Endometrial microvascular endothelial cells (primary cell): ENCODE results near the gene ASAH2.

- RAMPAGE, long total RNA = no peak
These were observed 42.9 kb downstream of the ERCC6 start for GRCh38 chr10:49496073-49496382.

GRCh38 chr10:49703118-49703359 lies 23.6 kb downstream of the C10orf53 start:
- RAMPAGE, long total RNA = no peak

DNA sequence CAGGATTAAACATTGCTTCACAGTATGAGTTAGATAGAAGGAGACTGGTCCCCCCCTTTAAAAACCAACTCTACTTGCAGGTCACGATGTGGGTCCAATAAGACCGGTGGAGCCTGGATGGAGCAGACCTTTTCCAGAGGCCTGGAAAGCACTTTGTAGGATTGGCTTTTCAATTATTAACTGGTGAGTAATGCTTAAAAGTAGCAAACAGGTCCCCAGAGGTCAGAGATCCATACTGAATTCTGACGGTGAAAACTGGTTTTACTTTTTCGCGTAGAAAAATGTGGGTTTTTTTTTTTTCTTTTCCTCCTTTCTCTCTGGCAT lies 74.9 kb upstream of the OGDHL start:
- RAMPAGE, long total RNA = no peak

- RAMPAGE, long total RNA = no peak
These were observed 526 bp downstream of the PARG start for GRCh38 chr10:49941295-49941707.

- RAMPAGE, long total RNA = no peak
These were observed at the start of gene ASAH2 for GRCh38 chr10:50251230-50251868. Gene ASAH2 (minus strand): TSS chr10:50251516.

GRCh38 chr10:50415625-50416412 lies 164.5 kb upstream of the ASAH2 start:
- RAMPAGE, long total RNA = no peak

GRCh38 chr10:50420229-50420617 lies 168.9 kb upstream of the ASAH2 start:
- RAMPAGE, long total RNA = no peak

DNA sequence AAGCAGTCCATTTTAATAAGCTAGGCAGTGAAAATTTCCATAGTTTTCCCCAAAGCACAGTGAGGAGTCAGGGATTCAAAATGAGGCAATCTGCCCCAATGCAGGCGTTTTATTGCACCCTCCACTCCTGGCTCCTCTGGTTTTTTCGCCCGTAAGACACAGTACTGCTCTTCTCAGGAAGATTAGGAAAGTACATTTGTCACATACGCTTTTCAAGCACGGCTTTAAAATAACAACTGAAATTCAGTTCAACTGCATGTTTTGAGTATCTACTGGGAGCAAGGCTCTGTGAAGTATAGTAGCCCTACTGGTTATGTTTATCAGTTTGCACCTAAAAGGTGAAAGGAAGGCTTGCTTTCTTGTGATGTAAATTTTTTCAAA lies 1.9 kb upstream of the SGMS1 start:
- RAMPAGE, long total RNA = no peak

DNA sequence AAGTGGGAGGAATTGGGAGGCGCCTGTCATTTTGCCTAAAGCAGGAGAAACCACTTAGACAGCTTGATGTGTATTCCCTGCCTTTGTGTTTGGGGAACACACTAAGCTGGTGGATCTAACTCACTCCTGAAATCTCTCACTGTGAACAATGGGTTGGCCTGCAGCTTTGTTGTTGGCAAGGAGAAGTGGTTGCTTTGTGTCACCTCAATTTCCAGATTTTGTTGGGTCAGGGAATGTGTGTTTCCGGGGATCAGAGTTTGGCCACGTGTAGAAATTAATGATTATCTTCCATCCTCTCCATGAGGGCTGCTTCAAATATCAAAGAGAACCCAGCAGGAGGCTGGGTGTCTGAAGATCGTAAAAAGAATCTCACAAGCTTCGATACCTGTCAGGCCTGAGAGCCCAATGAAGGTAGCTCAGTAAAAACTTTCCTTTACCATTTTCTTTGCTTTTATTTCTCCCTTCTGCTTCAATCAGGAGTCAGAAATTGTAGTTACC lies 27.8 kb downstream of the A1CF start:
- RAMPAGE, long total RNA = no peak

DNA sequence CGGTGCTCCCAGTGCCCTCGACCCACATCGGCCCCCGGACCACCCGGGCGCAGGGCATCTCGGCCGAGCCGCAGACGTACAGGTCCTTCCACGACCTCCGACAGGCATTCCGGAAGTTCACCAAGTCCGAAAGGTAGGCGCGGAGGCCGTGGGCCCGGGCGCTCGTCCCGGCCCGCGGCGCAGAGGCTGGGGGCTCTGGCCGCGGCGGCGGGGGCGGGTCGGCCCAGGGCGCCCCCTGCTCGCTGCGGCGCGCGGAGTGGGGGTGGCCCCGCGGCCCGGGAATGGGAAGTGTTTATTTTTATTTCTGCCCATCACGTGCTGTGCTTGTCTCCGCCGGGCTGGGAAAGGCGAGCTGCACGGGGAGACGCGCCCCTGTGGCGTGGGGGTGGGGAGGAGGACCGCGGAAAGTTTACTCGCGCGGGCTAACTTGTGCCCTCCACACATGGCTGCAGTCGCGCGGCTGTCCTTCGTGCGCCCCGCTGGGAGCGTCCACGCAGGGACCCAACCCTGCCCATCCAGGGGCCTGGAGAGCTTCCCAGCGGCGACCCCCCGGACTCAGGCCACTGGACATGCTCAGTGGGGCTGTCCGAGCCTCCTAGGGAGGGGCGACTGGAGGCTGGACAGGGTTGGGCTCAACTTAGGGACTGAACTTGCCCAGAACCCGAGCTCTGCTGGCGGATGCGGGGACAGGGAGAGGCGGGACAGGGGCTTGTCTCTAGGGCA lies 82.6 kb upstream of the PRKG1 start:
- RAMPAGE, long total RNA = no peak

DNA sequence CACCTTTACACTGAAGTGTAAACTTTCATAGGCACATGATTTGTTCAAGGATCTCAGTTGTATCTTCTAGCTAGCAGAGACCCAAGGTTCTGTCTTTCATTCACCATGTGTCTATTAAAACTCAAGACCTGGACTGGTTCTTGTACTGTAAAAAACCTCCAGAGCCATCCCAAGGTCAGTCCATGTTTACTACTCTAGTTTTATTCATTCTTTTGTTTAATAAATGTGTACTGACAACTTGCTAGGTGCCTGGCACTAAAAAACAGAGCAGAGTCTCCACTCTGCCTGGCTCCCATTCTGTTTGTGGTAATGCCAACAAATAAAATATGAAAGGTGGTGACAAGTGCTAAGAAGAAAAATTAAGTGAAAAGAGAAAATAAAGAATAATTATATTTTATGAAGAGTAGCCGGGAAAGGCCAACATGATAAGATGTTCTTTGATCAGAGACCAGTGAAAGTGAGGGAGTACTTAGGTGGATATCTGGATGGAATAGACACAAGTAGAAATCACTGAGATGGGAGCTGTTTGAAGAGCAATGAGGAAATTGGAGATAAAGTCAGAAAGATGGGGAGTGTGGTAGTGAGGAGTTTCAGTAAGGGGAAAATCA lies 26.4 kb downstream of the CSTF2T start:
- RAMPAGE, long total RNA = no peak

GRCh38 chr10:51834311-51834777 lies 134.9 kb upstream of the CSTF2T start:
- RAMPAGE, long total RNA = no peak

DNA sequence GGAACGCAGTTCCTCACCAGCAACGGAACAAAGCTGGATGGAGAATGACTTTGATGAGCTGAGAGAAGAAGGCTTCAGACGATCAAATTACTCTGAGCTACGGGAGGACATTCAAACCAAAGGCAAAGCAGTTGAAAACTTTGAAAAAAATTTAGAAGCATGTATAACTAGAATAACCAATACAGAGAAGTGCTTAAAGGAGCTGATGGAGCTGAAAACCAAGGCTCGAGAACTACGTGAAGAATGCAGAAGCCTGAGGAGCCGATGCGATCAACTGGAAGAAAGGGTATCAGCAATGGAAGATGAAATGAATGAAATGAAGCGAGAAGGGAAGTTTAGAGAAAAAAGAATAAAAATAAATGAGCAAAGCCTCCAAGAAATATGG lies 79.8 kb upstream of the DKK1 start:
- RAMPAGE, long total RNA = no peak

GRCh38 chr10:53827241-53827502 lies 973.9 kb downstream of the PCDH15 start:
- RAMPAGE, long total RNA = no peak

- RAMPAGE, long total RNA = no peak
These were observed 7.8 kb upstream of the UBE2D1 start for GRCh38 chr10:58327015-58327423.

DNA sequence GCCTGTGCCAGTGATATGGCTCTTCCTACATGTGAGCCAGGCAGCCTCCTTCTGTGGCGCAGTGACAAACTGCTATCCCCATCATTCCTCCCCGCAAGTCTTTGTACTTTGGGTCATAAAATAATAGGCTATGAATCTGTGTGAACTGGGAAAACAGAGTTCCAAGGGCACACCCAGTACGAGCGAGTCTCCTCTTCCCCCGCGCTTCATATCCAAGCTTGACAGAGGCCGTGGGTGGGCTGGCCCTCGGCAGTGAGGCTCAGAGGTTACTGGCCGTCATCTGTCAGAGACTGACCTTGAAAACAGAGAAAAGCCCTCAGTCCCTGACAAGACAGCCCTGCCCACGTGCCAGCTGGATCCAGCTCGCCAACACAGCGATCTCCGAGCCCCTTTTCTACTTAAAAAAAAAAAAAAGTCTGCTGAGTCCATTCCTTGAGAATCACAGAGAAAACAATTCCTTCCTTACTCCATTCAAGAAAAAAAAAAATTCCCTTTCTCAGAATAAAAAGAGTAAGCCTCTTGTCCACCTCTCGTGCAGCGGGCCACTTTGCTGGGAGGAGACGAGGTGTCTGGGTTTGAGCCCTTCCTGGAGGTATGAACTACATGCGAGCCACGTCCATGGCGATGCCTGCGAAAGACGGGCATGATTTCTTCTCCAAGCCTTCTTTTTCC lies 848 bp upstream of the BICC1 start:
- RAMPAGE, long total RNA = no peak

- RAMPAGE, long total RNA = no peak
These were observed 1.0 kb downstream of the BICC1 start for GRCh38 chr10:58513623-58514139.

DNA sequence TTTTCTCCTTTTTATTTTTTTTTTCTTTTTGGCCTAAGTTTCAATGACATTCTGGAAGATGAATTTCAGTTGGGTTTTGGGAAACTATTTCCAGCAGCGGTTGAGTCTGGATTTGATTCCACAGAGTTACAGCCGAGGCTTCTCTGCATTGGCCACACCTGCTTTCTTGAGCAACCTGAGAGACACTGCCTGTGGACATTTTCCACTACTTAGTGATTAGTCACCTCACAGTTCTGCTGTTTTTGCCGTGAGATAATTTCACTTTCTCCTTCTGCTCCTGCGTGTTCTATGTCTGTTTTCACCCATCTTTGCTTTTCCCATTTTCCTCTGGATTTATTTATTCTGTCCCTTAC lies 243.0 kb downstream of the BICC1 start:
- RAMPAGE, long total RNA = no peak

- RAMPAGE, long total RNA = no peak
These were observed 608 bp downstream of the PHYHIPL start for GRCh38 chr10:59177077-59177425.

GRCh38 chr10:59388039-59388392 lies 25.7 kb upstream of the FAM13C start:
- RAMPAGE, long total RNA = no peak